A375 (cell line): ENCODE measurements around a stretch of chr2.

DNA sequence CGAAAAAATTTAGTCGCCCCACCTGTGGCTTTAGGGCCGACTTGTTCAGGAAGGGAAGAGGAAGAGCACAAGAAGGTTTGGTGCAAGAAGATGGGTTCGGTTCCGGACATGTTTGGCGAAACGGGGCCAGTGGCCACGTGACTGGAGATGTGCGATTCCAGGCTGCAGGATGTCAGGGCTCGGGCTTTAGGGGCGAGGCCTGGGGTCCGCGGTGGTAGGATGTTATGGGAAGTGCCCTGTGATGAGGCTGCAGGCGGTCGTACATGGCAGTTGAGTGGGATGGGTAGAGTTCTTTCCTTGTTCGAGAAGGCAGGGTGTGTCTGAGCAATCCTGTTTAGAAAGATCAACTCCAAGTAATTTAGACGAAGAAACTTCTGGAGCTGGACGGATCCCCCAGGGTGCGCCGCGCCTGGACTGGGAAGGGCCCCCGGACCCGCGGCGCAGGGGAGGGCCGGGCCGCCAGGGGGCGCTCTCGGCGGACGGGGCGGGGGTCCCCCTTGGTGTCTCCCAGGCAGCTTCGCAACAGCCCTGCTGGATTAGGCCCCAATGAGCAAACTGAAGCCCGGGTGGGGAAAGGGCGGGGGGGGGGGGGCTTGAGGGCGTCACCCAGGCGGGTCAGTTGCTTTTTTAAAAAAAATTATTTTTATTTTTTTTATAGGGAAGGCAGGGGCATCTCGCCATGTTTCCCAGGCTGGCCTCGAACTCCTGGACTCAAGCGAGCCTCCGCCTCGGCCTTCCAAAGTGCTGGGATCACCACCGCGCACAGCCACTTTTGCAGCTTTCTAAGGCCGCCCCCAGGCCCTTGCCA lies 17.2 kb upstream of the SDC1 start:
- RAMPAGE, long total RNA: no peak

GRCh38 chr2:20282726-20283467 lies 58.0 kb upstream of the SDC1 start:
- RAMPAGE, long total RNA: no peak

- RAMPAGE, long total RNA: no peak
Measured at GRCh38 chr2:20357605-20358104, 7.0 kb upstream of the PUM2 start.

DNA sequence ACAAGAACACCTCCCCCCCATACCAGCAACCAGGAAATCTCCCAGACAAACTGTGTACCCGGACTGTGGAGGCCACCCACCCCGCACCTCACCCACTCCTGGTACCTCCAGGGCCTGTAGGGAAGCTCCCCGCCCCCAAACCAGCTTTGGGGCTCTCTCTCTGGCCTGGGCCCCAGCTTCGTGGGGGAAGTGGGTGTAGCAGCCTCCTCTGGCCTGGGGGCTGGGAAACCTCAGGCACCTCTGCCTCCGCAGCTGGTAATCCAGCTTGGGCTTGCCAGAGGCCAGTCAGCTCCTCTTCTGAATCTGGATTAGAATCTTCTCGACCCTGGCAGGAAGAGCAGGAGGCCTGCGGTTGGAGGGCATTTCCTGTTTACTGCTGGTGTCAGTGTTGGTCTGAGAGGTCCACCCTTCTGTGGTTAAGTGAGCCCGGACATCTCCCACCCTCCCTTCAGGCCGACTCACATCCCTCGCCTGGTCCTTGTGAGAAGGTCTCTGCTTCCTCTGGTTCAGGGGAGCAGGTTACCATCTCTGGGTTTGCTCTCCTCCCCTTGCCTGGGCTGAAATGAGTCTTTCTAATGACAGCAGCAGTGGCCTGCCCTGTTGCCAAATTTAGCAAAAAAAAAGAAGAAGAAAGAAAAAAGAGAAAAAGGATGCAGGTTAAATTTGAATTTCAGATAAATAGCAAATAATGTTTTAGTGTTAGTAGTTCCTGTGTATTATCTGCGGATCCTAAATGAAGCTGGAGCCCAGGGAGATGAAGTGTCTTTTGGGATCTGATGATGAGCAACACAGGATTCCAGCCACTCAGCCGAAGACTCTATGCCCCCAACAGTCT lies 22.0 kb upstream of the RHOB start:
- RAMPAGE, long total RNA: no peak

DNA sequence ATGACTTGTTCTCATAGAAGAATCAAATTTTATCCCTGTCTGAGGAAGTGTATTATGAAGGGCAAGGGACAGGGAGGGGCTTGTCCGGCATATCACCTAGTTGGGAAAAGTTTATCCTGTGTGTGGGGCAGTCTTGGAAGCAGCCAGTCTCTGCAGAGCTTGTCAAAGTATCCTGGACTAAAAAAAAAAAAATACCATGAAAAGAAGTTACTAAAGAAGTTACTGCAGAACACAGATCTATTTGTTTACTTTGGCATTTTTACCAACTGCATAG lies 3.0 kb upstream of the RHOB start:
- RAMPAGE, long total RNA: no peak

DNA sequence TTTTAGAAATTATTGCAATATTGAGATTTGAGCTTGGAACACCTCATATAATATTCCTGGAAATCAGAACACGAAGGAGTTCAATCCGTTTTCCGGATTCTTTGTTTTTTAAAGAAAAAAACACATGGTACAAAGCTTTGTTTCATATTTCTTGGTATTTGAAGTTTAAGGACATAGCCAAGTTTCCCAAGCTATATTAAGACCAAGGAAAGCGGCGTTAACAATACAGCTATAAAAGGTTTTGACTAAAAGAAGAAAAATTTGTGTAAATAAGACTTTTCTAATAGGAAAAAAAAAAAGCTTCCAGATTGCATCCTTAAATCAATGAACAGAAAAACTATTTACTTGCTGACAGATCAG lies 2.7 kb upstream of the RHOB start:
- RAMPAGE, long total RNA: no peak

DNA sequence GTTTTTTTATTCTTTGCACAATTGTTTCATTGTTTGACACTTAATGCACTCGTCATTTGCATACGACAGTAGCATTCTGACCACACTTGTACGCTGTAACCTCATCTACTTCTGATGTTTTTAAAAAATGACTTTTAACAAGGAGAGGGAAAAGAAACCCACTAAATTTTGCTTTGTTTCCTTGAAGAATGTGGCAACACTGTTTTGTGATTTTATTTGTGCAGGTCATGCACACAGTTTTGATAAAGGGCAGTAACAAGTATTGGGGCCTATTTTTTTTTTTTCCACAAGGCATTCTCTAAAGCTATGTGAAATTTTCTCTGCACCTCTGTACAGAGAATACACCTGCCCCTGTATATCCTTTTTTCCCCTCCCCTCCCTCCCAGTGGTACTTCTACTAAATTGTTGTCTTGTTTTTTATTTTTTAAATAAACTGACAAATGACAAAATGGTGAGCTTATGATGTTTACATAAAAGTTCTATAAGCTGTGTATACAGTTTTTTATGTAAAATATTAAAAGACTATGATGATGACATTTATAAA lies 2.1 kb downstream of the RHOB start:
- RAMPAGE, long total RNA: no peak

- RAMPAGE, long total RNA: no peak
Measured at GRCh38 chr2:20537826-20538134, 90.9 kb downstream of the RHOB start.

DNA sequence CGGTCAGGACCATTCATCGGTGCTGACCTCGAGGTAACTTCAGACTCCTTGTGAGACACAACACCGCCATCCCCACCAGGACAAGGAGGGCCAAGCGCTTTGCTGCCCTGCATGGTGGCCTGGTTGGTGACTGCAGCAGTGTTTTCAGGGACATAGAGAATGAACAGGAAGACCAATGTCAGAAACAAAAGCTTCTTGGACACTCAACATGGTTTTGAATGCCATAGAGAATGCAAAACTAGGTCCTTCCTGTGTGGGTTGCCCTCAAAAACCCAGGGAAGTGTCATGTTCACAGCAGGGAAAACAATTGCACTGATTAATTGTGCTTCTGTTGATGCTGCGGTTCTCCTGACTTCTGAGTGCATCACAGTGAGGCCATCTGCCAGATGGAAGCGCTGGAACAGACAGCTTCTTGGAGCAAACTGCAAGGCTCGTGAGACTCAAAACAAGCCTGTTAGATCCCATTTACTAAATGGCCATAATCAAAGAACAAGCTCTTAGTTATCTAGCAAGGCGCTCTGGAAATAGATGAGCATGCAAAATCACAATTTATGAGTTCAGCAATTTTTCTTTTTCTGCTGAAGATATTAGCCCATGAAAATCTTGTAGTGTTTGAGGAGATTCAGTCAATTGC lies 77.0 kb downstream of the HS1BP3 start:
- RAMPAGE, long total RNA: no peak

- RAMPAGE, long total RNA: no peak
Measured at GRCh38 chr2:20595865-20596626, 54.9 kb downstream of the HS1BP3 start.

DNA sequence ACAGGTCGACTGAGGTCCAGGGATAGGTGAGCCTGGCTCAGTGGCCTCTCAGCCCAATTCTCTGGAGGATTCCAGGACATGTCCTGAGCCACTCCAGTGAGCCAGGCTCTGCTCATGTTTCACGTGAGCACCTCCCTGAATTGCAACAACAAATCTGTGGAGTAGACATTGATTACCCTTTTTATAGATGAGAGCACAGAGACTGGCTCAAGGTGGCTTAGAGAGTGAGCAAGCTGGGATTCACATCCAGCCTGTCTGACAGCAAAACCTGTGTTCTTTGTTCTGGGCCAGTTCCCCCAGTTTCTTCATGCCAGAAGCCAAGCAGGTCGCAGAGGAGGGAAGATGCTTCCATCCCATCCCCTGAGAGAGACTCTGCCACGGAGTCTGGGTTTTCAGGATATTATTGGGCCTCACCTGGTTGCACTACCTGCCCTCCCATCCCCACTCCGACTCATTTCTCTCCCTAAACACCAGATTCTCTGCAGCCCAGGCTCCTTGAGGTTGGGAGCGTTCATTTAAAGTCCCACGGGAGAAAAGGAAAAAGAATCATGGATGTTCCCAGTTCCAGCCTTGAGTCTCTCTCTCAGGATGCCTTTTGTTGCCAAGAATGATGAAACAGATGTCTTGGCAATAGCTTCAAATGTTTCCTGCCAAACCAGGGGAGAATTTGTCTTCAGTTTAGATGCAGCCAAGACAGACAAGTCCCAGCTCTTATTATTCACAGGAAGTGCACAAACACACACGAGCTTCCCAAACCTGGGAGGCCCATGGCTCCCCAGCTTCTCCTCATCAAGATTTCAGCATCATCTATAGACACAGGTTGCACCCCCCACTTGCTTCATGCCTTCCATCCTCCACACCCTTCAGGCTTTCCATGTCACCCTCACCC lies 46.2 kb downstream of the HS1BP3 start:
- RAMPAGE, long total RNA: no peak

GRCh38 chr2:20618428-20618836 lies 32.5 kb downstream of the HS1BP3 start:
- RAMPAGE, long total RNA: no peak

DNA sequence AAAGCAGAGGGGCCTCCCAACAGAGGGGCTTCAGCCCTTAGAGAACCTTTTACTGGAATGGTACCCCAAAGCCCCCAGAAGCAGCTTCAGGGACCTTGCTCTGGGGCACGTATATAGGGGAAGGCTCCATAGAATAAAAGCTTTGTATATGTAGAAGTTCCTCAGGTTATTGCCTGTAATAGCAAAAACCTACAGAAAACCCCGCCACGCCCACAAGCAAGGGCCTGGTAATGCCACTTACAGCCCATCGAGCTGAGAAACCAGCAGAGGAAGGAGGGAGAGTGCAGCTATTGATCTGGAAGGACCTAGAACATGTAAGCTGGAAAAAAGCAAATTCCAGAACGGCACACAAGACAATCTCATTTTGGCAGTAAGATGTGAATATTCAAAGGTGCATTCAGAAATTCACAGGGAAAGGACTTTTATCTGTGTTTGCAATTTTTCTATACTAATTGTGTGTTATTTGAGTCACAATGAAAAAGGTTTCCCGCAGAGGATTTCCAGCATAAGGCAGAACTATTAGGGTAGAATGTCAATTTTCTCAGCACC lies 15.8 kb downstream of the HS1BP3 start:
- RAMPAGE, long total RNA: no peak

DNA sequence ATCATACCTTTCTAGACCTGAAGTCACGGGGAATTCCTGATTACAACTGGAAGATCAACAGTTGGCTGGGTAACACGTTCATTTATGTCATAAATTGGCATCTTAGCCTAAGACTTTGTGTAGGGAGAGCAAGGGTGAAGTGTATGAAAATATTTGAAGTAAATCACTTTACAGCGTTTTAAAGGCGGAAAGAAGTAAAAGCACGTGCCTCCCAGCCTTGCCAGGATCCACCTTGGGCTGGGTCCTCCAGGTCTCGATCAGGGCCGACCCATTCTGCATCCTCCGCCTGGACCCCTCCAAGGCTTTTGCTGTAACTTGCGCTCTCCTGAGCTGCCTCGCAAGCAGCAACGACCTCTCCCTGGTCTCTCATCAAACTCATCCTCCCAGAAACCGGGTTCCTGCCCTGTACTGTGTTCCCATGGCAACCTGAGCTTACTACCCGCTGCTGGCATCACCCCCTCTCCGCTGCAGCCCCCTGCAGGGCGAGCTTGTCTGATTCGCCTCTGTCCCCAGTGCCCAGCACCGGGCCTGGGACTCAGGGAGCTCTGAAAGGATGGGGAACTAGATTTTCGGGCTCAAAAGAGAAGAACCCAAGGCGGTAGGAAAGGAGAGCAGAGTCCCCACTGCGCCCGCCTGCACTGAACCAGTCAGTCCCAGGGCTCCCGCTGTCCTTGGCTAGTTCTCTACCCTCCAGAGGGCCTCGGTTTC lies 611 bp downstream of the HS1BP3 start:
- RAMPAGE, long total RNA: no peak

DNA sequence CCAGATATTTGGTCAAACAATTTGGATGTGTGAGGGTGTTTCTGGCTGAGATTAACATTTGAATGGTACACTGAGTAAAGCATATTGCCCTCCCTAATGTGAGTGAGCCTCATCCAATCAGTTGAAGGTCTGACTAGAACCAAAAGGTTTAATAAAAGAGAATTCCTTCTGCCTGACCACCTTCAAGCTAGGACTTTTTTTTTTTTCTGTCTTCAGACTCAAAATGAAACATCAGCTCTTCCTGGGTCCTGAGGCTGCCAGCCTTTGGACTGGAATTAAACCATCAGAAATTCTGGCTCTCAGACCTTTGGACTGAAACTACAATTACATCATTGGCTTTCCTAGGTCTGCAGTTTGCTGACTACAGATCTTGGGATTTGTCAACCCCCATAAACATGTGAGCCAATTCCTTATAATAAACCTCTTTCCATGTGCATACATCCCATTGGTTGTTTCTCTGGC lies 65.3 kb downstream of the LDAH start:
- RAMPAGE, long total RNA: no peak

DNA sequence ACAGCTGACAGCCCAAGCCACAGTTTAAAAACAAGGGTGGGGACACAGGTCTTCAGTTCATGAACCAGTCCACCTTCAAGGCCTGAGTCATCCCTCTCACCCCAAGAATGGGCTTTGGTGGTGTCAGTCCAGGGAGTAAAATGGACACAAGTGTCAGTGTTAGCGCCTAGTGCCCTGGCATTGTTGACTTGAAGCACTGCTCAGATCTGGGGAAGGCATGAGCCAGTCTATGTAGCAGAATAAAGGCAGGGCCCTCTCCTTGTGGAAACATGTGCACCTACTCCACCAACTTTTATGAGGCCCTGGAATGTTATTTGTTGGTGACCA lies 47.5 kb downstream of the APOB start:
- RAMPAGE, long total RNA: no peak

DNA sequence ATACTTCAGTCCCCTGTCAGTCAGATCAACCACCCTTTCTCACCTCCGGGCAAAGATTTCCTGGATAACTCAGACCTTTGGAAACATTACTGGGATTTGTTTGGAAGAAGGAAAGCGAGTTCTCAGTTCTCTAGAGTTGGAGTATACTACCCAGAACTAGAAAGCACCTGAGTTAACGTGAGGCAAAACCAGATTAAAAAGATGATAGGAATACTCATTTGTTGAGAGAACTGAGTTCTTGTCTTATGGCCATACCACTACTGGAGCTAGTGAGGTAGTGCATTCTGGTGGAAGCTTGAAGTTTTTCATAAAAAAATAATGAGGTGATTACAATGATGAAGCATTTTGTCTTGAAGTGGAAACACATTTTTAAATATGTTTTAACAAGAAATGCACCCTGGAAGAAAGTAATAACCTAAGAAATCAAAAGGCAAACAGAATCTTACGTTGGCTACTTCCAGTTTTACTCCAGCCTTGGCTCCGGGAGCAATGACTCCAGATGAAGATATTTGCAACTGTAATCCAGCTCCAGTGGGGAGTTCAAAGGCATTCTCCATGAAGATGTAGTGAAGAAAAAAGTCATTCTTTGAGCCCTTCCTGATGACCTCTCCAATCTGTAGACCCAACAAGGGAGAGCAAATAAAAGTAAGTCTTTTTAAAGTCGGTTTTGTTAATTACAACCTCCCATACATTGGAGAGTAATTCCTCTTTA lies 20.6 kb downstream of the APOB start:
- RAMPAGE, long total RNA: no peak

DNA sequence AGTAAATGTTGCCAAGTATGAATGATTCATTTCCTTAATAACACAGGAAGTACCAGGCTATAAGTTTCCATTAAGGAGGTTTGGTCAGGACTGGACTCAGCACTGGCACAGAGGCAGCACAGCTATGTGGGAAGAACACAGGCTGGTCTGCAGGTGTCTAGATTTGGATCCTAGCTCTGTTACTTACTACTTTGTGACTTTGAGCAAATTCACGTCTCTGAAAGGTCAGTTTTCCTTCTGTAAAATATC lies 97.2 kb downstream of the TDRD15 start:
- RAMPAGE, long total RNA: no peak

- RAMPAGE, long total RNA: no peak
Measured at GRCh38 chr2:23127249-23127927, 257.6 kb upstream of the KLHL29 start.

DNA sequence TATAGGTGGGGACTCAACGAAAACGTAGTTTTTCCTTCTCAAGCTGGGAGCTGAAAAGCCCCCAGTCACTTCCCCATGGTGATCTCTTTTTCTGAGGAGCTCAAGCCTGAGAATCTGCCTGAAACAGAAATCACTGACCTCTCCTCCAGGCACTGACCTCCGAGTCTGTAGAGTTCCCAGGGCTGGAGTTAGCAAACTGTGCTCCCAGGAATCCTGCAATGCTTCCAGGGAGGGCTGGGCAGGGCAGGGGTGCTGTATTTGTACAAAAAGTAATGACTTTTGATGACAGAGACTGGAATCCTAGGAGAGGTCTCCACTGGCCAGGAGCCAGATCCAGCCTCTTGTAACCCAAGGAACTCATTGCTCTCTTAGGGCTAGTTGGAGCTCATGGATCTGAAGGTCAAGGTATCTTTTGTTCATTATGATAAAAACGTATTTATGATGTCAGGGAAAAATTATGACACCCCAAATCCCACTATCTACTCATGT lies 137.7 kb upstream of the KLHL29 start:
- RAMPAGE, long total RNA: no peak